HT-29 (cell line): ENCODE results near the genes ARHGEF25, B4GALNT1 and AGAP2.

DNA sequence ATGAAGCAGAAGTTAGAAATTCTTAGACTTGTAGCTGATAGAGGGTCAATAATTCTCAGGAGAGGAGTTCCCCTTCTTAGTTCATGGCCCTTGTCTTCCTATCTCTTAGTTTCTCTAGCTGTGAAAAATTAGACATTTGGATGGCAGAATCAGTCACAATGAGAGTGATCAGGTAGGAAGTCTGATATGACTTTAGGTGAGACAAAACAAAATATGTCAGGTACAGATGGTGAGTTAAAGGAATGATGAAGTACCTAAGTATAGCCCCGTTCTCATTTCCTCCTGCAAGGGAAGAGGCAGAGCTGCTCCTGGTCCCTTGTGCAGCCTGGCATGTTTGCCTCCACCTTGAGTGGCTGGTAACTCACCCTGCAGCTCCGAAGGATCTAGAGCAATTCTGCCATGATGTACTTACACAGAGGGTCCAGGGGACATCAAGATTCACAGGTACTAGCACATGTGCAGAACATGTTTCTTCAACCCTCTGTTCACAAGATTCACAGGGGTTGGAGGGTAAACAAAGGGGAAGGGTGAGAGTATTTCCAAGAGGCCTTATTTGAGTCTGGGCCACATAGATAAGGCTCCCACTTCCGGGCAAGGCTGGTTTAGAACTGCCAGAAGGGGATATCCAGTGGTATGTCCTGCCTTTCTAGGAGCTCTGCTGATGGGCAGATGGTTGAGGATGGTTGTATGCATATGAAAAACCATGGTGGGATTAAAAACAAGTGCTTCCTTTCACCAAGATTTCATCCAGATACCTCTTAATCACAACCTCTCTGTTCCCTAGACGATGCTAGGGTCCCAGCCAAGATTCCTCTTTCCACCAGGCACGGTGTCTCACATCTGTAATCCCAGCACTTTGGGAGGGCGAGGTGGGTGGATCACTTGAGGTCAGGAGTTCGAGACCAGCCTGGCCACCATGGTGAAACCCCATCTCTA, 7.8 kb downstream of the DCTN2 start:
- RAMPAGE, long total RNA = no peak

GRCh38 chr12:57611019-57612189, at the start of gene ARHGEF25:
Gene ARHGEF25 (plus strand): TSS chr12:57611435.
- RAMPAGE, long total RNA = no peak

DNA sequence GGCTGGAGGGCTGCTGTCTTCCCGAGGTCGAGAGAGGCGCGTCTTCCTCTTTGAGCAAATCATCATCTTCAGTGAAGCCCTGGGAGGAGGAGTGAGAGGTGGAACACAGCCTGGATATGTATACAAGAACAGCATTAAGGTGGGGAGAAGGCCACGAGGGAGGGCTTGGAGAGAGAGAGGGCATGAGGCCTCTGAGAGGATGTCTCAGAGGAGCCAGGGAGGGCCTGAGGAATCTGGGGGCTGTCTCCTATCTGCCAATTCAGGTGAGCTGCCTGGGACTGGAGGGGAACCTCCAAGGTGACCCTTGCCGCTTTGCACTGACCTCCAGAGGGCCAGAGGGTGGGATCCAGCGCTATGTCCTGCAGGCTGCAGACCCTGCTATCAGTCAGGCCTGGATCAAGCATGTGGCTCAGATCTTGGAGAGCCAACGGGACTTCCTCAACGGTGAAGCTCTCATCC, 4.4 kb downstream of the ARHGEF25 start:
- RAMPAGE, long total RNA = no peak

- RAMPAGE, long total RNA = no peak
Observed at GRCh38 chr12:57632859-57633551, at the start of gene B4GALNT1. Gene B4GALNT1 (minus strand): TSS chr12:57633201.

DNA sequence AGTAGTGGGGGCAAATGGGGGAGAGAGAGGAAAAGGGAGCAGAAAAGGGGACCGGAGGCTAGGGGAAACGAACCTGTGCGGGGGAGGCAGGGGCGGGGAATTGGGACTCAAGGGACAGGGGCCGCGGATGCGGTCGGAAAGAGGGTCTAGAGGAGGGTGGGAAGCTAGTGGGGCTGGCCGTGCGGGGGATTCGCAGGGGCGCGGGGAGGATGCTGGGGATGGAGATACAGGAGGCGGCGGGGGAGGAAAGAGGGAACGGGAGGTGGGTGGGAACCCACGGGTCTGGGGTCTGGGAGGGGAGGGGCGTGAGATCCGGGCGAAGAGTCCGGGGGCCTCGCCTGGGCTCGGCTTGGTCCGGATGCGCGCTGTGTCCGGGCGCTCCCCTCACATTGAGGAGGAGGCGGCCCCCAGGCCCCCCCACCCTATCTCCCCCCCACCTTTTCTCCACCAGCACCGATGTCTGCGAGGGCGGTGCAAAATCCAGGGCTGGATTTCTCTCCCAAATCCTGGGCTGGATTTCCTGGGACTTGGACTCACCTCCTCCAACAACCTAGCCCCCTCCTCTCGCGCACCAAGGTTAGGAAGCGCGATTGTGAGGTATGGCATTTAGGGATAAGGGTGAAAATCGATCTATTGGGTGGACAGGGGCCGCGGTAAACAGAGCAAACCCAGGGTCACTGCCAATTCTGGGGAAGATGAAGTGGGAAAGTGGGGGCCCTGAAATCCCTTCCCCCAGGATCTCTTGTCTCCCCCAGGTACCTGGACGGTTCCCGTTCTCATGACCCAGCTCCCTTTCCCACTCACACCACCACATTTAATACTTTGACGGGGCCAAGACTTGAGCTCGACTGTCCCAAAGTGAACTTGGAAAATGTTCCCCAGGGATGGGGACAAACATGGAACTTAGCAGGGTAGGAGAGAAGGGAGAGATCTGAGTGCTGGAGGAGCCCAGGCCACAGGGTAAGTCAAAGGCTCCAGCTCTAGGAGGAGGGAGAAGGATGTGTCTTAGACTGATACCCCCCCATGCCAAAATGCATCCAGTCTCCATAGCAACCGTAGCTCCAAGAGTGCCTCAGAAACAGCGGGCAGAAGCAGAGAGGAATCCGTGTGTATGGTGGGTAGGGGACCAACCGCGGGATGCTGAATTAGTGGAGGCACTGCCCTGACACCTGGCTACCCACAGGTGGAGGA, at the start of gene AGAP2:
Gene AGAP2 (minus strand): TSS at position 169 of the 1,191 bp plus-strand sequence.
- RAMPAGE, long total RNA = no peak

DNA sequence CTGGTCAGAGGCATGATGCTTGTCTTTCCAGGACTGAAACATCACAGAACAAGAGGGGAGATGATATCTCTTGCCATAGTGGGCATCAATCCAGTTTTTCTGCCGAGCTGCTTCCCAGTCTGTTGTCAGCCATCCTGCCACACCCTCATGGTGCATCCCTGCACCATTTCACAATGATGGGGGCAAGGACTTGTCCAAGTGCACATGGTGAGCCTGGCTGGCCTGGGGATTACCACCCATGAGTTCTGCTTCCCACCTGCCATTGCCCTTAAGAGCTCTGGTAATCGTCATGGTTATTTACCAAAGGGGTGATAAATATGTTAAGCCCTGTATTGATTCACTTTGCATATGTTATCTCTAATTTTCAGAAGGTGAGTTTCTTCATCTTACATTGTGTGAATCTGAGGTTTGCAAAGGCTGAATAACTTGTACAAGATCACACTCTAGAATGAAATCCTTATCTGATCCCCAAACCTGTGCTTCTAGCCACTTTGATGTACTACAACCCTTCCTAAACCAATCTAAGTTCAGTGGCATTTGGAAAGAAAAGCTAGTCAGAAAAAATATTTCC, 2.4 kb downstream of the AVIL start:
- RAMPAGE, long total RNA = no peak

GRCh38 chr12:57824256-57824761, 5.8 kb upstream of the AVIL start:
- RAMPAGE, long total RNA = no peak

DNA sequence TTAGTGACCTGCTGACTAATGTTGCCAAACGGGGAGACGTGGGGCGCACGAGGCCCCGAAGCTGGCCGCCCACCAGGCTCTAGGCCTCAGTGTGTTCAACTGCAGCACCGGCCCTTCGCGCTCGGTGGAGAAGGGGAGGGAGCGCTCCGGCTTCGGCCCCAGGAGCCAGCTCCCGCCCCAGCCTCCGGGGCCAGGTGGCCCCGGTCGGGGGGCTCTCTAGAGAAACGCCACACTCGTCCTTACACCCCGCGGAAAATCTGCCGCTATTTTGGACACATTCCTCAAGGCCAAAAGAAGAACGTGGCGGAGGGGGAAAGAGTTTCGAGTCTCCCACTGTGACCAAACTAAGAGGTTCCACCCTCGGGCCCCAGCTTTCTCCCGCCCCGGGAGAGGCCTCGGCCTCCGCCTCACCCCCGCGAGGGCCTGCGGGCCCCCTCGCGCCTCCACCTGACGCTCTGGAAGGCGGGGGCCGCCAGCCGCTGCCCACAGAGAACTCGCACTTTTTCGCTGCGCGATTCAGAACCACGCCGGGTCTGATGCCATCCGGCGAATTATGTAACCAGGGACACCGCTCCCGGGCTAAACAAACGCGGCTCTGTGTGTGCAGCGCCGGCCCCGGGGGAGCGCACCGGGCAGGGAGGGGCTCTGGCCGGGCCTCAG, 1.4 kb downstream of the CTDSP2 start:
- RAMPAGE, long total RNA = no peak

GRCh38 chr12:57864360-57864880, 17.9 kb upstream of the CTDSP2 start:
- RAMPAGE, long total RNA = no peak

DNA sequence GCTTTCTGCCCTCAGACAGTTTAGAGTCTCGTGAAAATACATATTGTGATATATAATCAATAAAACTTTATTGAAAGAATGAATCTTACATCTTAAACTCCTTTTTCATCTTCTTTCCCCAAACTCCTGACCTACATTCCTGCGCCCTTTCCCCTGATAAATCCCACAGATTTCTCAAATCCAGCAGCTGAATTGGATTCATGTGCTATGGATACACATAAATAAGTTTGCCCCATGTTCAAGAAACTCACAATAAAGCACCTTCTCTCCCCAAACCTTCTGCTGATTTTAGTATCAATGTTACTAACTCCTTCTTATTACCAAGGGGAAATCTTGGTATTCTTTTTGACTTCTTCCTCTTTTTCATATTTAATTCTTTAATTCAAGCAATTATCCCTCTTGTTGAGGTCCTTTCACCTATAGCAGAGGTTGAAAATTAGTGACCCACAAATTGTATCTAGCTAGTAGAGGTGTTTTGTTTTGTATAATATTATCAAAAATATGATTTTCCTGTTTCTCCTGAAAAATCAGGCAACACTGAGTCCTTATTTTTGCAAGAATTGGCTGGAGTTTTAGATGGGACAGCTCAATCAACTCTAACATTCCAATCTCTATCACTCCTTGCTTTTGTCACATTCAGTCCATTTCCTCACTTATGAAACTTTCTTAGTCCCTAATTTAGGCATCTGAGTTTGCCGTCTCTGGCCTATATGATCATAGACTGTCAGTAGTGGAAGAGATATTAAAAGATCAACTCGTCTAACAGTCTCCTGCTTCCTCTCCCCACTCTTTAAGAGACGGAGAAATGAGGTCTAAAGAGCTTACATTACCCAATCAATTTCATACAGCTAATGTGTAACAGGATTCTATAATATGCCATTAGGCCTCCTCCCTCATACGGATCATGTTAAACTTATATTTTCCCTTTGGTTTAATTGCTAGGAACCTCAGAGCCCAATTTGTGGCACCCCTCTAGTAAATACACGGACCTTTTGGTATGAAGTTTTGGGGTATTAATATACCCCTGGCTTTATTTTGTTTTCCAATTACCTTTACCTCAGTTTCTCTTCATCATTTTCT, 6.8 kb upstream of the ATP23 start:
- RAMPAGE, long total RNA = no peak

DNA sequence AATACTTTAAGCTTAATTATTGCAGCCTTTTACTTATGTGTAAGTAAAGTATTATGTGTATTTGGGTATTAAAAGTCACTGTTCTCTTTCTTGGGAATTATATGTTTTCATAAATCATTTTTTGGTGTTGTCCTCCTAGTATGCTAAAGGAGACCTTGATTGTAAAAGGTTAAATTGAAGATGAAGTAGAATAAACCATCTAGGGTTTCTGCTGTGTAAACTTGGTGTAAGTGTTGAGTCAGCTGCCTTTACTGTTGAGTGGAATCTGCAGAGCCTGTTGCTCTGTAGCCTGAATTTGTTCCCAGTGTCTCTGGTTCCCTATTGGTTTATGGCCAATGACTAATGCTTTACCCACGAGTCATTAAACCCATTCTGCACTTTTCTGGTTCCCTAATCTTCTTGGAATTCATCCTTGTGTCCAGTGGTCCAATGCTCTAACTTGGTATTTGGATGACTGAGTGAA, 423.3 kb downstream of the ATP23 start:
- RAMPAGE, long total RNA = no peak

- RAMPAGE, long total RNA = no peak
Observed at GRCh38 chr12:58591316-58591777, 329.0 kb downstream of the LRIG3 start.

GRCh38 chr12:58886965-58887777, 33.1 kb downstream of the LRIG3 start:
- RAMPAGE, long total RNA = no peak

- RAMPAGE, long total RNA = no peak
Observed at GRCh38 chr12:59131550-59131759, 211.2 kb upstream of the LRIG3 start.

DNA sequence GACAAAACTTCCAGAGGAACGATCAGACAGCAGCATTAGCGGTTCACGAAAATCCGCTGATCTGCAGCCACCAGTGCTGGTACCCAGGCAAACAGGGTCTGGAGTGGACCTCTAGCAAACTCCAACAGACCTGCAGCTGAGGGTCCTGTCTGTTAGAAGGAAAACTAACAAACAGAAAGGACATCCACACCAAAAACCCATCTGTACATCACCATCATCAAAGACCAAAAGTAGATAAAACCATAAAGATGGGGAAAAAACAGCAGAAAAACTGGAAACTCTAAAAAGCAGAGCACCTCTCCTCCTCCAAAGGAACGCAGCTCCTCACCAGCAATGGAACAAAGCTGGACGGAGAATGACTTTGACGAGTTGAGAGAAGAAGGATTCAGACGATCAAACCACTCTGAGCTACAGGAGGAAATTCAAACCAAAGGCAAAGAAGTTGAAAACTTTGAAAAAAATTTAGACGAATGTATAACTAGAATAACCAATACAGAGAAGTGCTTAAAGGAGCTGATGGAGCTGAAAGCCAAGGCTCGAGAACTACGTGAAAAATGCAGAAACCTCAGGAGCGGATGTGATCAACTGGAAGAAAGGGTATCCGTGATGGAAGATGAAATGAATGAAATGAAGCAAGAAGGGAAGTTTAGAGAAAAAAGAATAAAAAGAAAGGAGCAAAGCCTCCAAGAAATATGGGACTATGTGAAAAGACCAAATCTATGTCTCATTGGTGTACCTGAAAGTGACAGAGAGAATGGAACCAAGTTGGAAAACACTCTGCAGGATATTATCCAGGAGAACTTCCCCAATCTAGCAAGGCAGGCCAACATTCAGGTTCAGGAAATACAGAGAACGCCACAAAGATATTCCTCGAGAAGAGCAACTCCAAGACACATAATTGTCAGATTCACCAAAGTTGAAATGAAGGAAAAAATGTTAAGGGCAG, 156.3 kb downstream of the SLC16A7 start:
- RAMPAGE, long total RNA = no peak

GRCh38 chr12:60270315-60270645, 674.5 kb downstream of the SLC16A7 start:
- RAMPAGE, long total RNA = no peak

GRCh38 chr12:62159053-62159390, 33.6 kb downstream of the TAFA2 start:
- RAMPAGE, long total RNA = no peak

- RAMPAGE, long total RNA = no peak
Observed at GRCh38 chr12:62260576-62261330, 549 bp downstream of the USP15 start.

DNA sequence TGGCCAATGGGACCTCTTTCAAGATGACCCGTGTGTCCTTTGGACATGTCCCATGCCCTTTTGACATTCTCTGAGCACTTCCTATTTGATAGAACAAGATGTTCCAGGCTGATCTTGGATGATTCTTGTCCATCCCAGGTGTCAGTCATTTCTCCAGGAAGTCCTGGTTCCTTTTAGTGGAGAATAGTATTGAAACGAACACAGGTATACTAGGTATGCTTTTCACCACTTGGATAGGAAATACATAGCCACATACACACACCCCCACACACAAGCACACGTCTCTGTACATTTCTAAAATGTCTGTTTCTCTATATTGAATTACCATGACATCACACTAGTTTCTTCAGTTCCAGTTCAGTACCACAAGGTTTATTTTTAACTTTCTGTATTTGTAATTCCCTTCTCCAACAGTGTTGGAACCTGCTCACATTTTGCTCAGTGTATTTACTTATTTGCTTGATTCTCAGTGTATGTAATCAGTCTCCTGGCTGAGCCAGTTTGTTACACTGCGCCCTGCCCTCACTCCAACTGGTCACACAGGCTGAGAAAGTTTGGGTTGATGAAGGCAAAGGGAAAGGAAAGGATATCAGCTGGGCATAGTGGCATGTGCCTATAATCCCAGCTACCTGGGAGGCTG, 67.0 kb downstream of the MON2 start:
- RAMPAGE, long total RNA = no peak

- RAMPAGE, long total RNA = no peak
Observed at GRCh38 chr12:62602197-62602999, 135.8 kb downstream of the MON2 start.